ENCODE measurements around the genes ZMYM3 and GCNA.

DNA sequence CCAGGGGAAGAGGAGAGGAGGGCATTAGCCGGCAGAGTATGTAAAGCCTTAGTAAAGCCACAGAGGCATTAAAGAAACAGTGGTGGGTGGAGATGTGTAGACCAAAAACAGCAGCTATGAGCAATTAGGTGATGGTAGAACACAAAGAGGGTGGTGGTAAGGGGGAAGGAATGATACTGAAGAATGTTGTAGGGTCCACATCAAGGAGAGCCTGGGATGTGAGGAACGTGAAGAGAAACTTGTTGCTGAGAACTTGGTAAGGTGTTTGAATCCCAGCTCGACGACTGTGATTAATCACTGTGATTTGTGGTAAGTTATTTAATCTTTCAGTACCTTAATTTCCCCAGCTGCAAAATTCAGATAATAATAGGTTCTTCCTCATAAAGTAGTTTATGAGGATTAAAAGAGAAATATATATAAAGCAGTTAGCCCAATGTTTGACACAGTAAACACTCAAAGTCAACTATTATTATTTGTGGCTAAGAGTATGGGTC is 2.4 kb downstream of the IGBP1 start:
- PRO-cap, 2 experiments, result peak in 1 of 2 experiments; most common plus-strand start position 74 of the sequence (in 1)

- PRO-cap, 2 experiments, result no peak in any of the 2 experiments
Observed at GRCh38 chrX:70257476-70258379, 2.3 kb downstream of the P2RY4 start.

DNA sequence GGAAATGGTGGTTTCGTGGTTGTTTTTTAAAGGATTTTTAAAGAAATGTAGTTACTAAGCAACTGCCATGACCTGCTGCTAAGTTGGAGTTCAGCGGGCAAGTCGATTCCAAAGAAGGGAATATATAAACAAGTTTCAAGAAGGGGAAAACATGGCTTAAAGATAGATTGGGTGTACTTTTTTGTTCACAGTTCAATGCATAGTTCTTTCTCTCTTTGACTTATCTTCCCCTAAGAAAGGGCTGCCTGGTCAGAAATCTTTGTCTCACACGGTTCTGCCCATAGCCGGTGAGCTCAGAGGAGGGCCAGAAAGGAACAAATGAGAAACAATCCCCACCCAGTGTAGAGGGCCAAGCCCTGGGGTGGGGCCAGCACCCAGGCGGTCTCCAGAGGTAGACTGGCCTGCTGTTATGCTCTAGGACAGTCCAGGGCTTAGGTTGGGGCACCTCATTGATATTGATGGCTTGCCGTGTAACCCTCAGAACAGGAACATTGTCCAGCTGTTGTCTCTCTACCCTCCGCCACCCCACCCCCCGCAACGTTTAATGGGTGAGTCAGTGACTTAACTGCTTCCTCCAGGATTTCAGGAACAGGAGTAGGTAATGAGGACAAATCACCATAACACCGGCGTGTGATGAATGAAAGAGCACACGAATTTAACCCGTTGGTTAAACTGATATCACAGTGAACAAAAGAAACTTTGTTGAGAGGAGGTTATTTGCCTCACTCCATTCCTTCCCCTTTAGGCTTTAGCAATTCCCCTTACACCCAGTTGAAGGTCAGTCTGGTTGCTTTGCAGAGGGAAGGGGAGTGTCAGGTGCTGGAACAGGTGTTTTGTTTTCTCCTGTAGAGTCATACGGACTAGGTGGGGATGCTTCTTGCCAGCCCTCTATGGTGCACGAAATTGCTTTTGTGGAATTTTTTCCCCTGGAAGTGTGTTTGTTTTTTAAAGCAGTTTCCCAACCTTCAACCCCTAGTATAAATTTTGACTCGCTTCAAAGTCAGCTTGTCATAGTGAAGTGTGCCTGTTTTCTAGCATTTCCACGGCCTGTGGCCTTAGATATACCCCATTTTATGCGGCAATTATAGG is 32.8 kb downstream of the DLG3 start:
- PRO-cap, 2 experiments, result no peak in any of the 2 experiments

- PRO-cap, 2 experiments, result no peak in any of the 2 experiments
Observed at GRCh38 chrX:70478788-70479749, 34.4 kb downstream of the DLG3 start.

GRCh38 chrX:70502262-70502816 is 57.7 kb downstream of the DLG3 start:
- PRO-cap, 2 experiments, result no peak in any of the 2 experiments

GRCh38 chrX:70930302-70930841 is 524 bp downstream of the SLC7A3 start:
- PRO-cap, 2 experiments, result no peak in any of the 2 experiments

DNA sequence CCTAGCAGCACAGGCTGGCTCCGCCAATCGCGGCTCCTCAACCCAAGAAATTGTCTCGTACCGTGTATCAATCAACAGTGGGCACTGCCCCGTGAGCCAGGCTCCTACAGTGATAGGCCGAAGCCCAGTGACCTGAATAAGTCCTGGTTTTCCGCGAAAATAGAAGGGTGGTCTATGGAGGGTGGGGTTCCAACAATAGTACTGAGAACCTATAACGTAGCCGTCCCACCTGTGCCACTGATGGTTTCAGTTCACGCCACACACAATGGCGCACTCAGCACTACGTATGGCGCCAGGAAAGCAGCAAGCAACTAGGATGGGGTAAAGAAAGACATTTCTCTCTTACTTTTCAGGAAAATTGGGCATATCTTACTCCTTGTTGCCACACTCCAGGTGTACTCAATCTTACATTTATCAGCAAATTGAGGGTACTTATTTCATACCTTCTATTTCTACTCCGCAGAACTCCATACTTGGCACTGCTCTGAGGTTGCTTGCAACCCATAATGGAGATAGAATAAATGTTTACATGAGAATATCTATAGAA is 541 bp upstream of the SNX12 start:
- PRO-cap, 2 experiments, result peak in 2 of 2 experiments; most common plus-strand start position 53 of the sequence (in 1); most common minus-strand start position 255 of the sequence (in 1)

GRCh38 chrX:71102617-71103531 is 3.7 kb downstream of the CXorf65 start:
- PRO-cap, 2 experiments, result no peak in any of the 2 experiments

DNA sequence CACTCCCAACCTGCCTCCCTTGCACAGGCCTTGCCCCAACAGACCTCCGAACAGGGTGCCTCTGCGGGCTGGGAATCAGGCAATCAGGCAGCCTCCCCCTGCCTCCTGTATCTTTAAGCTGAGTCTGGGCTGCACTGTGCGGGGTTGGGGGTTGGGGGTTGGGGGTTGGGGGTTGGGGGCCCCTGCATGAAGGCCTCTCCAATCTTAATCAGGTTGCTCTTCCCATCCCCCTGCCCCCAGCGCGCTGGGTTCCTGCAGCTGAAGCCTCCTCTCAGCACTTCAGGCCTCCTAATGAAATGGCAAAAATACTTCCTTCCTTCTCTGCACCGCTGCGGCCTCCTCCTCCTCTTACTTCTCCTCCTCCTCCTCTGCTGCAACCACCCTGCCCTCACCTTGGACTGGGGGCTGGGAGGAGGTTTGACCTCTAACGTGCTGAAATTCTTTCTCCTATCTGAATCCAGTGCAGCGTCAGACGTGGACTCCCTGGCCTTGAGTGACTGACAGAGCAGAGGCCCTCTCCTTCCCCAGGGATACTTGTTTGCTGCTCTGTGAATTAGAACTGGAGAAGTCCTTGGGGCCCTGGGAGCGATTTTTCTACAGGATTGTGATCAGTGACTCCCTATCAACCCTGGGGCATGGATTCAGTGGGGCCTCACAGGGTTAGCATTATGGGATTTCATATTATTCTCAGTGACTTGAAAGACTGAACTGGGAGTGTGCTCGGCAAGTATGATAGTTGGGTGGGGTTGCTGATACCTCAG is 26.7 kb downstream of the NLGN3 start:
- PRO-cap, 2 experiments, result no peak in any of the 2 experiments

GRCh38 chrX:71253606-71254448 is at the start of gene ZMYM3:
ZMYM3 (minus strand) TSS chrX:71254140.
- PRO-cap, 2 experiments, result peak in 2 of 2 experiments; most common plus-strand start chrX:71254270 (in 2); most common minus-strand start chrX:71254113 (in 2)

GRCh38 chrX:71421040-71421604 is 55.0 kb downstream of the TAF1 start:
- PRO-cap, 2 experiments, result no peak in any of the 2 experiments

- PRO-cap, 2 experiments, result no peak in any of the 2 experiments
Observed at GRCh38 chrX:71463495-71463841, 69.4 kb upstream of the OGT start.

DNA sequence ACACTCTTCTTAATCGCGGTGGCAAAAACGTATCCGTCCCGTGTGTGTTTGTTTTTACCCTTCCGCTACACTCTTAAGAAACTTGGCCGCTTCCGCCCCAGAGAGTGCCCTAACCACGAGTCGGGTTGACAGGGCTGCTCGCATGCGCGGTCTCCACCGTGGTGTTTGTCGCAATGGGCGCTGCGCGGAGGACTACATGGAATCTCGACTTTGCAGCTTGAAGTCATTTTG is 214 bp upstream of the OGT start:
- PRO-cap, 2 experiments, result peak in 2 of 2 experiments; most common minus-strand start position 50 of the sequence (in 2)

DNA sequence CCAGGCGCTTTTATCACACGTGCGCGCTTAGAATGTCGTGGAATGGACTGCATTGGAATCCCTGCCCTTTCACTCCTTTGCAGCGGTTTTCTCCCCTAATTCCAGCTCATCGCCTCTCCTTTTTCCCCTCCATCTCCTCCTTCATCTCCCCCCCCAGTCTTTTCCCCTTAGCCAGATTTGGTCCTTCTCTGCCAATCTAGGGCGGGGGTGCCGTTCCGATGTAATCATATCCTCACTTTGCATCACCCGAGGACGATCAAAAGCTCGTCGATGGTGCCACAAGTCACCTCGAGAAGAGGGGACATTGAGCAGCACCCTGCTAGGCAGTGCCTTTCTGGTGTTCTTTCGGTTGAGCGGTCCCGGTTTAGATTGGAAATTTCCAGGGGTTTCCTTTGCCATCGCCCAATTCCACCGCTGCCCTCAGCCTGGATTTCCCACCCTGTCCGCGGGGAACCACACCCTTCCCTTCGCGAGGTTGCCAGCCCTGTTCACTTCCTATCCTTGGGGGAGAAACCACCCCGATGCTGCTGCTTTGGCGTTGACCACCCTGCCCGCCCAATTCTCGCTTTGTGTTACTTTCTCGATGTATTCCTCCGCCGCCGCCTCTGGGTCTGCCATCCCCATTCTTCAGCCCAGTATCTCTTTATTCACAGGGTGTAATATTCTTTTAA is 836 bp downstream of the OGT start:
- PRO-cap, 2 experiments, result peak in 2 of 2 experiments; most common plus-strand start position 259 of the sequence (in 2); most common minus-strand start position 112 of the sequence (in 1)

GRCh38 chrX:71577754-71578568 is at the start of gene GCNA:
GCNA (plus strand) TSS chrX:71578437.
- PRO-cap, 2 experiments, result no peak in any of the 2 experiments

DNA sequence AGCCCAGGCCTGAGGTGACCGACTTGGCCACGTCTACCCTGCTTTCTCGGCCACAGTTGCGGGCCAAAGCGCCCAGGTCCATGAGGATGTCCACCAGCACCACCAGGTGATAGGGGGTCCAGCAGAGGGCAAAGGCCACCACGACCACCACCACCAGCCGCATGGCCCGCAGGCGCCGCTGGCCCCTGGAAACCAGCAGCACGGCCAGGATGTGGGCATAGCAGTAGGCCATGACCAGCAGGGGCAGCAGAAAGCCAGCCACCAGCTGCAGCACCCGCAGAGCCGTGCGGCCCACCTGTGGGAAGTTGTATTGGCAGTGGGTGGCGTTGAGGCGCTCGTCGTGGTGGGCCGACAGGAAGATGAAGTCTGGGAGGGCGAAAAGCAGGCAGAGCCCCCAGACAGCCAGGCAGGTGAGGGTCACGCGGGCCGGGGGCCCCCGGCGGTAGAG is 1.7 kb downstream of the CXCR3 start:
- PRO-cap, 2 experiments, result peak in 1 of 2 experiments; most common plus-strand start position 388 of the sequence (in 1); most common minus-strand start position 105 of the sequence (in 1)

- PRO-cap, 2 experiments, result no peak in any of the 2 experiments
Observed at GRCh38 chrX:71991080-71991552, 80.5 kb downstream of the NHSL2 start.

DNA sequence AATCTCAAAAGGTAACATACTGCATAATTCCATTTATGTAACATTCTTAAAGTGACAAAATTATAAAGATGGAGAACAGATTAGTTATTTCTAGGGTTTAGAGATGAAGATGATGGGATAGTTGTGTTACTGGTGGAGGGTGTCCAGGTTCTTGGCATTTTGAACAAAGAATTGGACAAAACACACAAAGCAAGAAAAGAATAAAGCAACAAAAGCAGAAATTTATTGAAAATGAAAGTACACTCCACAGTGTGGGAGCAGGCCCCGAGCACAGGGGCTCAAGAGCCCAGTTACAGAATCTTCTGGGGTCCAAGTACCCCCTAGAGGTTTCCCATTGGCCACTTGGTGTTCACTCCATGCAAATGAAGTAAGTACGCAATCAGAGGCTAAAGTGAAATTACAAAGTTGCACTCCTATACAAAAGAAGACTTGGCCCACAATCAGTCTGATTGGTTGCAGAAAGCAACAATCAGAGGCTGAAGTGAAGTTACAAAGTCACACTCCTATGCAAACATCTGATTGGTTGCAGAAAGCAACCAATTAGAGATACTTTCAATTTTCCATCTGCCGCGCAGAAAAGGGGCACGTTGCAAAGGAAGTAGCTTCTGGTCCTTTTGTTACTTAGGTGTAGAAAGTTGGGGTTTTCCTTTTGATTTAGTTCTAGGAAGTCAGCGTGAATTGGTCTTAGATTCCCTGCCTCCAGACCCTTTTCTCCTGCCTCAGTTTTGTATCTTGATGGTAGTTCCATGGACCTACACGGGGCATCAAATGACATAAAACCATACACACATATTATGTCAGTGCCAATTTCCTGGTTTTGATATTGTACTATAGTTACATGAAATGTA is 12.6 kb upstream of the PIN4 start:
- PRO-cap, 2 experiments, result peak in 2 of 2 experiments; most common plus-strand start position 574 of the sequence (in 2); most common minus-strand start position 393 of the sequence (in 1)

- PRO-cap, 2 experiments, result no peak in any of the 2 experiments
Observed at GRCh38 chrX:72182986-72183570, 1.5 kb downstream of the PIN4 start.

DNA sequence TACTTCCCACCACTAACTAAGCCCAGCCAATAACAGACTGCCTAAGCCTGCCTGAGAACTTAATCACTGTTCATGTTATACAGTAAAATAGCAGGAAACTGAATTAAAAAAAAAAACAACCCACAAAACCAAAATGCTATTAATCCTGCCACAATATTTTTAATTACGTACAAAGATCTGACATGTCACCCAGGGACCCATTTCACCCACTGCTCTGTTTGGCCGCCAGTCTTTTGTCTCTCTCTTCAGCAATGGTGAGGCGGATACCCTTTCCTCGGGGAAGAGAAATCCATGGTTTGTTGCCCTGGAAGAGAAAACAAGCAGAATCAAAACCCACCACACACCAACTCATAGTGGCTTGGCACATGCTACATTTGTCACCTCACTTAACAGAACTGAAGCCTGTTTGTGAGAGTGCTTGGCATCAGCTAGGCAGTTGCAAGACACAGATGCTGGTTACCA is 4.5 kb downstream of the RPS4X start:
- PRO-cap, 2 experiments, result no peak in any of the 2 experiments